Cardiac fibroblast (primary cell): Measurements from ENCODE around the genes KRTAP10-8, KRTAP10-12 and TSPEAR.

DNA sequence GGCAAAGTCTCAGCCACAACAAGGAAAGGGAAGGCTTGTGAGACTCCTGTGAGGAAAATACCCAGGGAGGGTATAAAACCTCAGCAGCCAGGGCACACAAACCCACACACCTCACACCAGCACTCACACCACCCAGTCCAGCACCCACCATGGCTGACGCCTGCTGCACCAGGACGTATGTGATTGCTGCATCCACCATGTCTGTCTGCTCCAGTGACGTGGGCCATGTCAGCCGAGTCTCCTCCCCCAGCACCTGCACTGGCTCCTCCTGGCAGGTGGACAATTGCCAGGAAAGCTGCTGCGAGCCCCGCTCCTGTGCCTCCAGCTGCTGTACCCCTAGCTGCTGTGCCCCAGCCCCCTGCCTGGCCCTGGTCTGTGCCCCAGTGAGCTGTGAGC lies at the start of gene KRTAP10-8:
TSS of gene KRTAP10-8 (plus strand) at position 128 of the 396 bp plus-strand sequence.
- RRBS: no CpG with 5 or more reads among the region's 6 CpGs

DNA sequence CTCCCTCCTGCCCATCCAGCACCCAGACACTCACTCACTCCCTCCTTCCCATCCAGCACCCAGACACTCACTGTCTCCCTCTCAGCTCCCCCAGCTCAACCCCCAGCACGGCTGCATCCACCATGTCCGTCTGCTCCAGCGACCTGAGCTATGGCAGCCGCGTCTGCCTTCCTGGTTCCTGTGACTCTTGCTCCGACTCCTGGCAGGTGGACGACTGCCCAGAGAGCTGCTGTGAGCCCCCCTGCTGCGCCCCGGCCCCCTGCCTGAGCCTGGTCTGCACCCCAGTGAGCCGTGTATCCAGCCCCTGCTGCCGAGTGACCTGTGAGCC lies at the start of gene KRTAP10-12:
TSS of gene KRTAP10-12 (plus strand) at position 93 of the 328 bp plus-strand sequence.
- RRBS: no CpG with 5 or more reads among the region's 11 CpGs

GRCh38 chr21:44711418-44712156 lies at the start of gene TSPEAR:
Gene TSPEAR (minus strand): TSS chr21:44711572.
- RRBS: 3% methylated on average over 3 of the region's 34 CpGs

DNA sequence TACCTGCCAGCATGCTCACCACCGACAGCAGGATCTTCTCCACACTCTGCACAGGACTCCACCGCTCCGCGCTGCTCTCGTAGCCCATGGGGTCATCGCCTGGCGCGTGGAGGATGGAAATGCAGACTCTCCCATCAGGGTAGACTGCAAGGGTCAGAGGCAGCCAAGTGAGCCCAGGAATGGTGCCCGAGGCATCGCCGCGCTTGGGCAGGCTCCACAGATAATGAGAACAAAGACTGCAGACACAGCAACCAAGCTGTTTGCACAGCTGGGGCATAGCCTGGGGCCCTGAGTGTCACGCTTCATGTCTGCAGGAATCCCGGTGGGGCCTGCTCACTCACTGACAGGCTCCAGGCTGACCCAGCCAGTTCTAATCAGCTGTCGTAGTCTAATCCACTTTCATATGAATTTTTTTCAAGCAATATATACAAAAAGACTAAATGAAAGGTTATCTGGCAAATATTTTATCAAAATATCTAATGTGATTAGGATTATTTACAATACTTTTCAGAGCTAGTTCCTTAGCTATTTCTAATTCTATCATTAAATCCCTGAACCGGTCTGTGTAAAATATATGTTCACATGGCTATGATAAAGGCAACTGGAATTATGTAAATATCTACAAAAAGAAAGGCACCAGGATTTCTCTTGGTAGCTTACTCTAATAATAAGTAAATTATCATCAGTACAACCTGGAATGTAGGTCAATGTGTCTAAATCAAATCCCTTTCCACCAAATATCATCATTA lies 27.9 kb downstream of the UBE2G2 start:
- RRBS: no CpG with 5 or more reads among the region's 16 CpGs

- RRBS: no CpG with 5 or more reads among the region's 24 CpGs
Observed at GRCh38 chr21:44850089-44850828, 23.2 kb downstream of the PTTG1IP start.

GRCh38 chr21:44851138-44851866 lies 22.2 kb downstream of the PTTG1IP start:
- RRBS: 80% methylated on average over 3 of the region's 21 CpGs

- RRBS: no CpG with 5 or more reads among the region's 9 CpGs
Observed at GRCh38 chr21:44865870-44866337, 7.6 kb downstream of the PTTG1IP start.

DNA sequence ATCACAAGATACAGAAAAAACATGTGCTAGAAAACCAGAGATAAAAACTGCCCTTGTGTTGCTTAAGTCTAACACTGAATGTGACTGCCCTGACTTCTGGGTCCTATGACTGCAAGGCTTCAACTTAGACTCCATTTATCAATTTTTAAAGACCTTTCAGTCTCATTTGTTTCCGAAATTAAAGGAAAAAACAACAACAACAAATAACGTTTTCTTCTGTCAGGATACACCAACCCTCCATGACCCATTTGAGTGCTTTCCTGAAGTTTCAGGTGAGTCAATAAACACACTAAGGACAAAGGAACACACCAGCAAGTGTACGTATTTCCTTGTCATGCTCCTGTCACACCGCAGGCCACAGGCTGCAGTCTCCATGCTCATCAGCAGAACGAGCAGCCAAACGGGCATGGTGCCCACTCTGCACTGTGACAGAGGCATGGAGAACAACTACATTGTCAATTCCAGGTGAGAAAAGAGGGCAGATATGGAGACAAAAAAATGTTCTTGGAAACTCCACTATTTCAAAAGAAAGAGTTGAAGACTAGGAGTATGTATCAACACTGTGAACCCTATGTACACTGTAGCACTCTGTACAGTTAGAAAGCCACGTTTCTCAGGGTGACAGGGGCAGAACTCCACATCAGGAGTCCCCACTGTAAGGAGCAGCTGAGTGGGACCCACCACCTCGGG lies 2.7 kb downstream of the PTTG1IP start:
- RRBS: no CpG with 5 or more reads among the region's 8 CpGs

GRCh38 chr21:44872451-44873210 lies 859 bp downstream of the PTTG1IP start:
- RRBS: 3% methylated on average over 24 of the region's 47 CpGs

DNA sequence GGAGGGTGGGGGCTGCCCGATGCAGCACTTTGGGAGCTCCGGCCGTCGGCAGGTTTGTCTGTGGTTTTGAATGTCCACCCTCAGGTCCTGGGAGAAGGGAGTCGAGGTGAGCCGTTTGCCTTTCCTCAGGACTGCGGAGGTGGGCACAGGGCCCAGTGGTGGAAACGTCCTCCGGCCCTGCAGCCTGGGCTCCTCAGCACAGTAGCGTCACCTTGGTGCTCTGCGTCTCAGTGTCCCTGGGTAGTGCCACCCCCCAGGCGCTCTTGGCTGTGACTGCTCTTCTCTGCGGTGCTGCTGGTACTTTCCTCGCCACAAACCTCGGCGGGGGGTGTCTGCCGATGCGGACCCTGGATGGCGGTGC lies 14.6 kb downstream of the SLX9 start:
- RRBS: no CpG with 5 or more reads among the region's 19 CpGs

DNA sequence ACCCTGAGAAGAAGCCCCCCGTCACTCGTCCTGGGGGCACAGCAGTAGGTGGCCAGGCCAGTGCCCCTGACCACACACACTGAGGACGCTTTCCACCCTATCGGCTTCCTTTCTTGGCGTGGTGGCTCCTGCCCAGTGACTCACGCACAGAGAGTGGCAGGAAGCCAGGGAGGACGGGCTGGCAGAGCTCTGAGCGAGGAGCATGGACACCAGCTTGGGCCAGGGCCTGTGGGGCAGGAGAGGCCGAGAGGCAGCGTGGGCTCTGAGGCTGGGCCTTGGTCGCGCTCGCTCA lies 61.1 kb downstream of the SLX9 start:
- RRBS: no CpG with 5 or more reads among the region's 13 CpGs

- RRBS: no CpG with 5 or more reads among the region's 9 CpGs
Observed at GRCh38 chr21:45003381-45003920, 63.6 kb downstream of the SLX9 start.

- RRBS: no CpG with 5 or more reads among the region's 25 CpGs
Observed at GRCh38 chr21:45051041-45052019, 23.1 kb upstream of the ADARB1 start.

GRCh38 chr21:45074930-45075222 lies 496 bp downstream of the ADARB1 start:
- RRBS: 1% methylated on average over 31 of the region's 42 CpGs

DNA sequence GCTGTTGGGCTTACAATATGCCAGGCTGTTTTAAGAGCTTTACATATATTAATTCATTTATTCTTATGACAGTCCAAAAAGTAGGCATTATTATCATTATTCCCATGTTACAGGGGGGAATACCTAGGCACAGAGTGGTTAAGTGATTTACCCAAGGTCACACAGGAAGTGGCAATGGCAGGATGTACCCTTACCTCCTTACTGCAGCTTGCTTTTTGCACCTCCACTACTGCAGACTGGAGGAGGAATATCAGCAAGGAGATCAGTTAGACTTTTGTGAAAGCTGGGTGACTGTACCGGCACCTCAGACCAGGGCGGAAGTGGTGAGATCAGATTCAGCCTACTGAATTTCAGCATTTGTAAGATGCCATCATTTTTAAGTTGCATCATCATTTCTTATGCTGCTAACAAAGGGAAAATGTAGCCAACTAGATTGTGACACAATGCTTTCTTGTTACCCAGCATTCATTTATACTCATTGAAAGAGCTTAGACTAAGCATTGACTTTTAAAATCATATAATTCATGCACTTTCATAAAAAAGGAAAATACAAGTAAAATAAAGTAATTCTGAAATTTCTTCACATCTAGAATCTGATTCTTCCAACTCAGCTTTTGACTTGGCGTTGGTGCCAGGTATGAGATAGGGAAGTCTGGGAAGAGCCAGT lies 4.6 kb downstream of the ADARB1 start:
- RRBS: no CpG with 5 or more reads among the region's 3 CpGs

DNA sequence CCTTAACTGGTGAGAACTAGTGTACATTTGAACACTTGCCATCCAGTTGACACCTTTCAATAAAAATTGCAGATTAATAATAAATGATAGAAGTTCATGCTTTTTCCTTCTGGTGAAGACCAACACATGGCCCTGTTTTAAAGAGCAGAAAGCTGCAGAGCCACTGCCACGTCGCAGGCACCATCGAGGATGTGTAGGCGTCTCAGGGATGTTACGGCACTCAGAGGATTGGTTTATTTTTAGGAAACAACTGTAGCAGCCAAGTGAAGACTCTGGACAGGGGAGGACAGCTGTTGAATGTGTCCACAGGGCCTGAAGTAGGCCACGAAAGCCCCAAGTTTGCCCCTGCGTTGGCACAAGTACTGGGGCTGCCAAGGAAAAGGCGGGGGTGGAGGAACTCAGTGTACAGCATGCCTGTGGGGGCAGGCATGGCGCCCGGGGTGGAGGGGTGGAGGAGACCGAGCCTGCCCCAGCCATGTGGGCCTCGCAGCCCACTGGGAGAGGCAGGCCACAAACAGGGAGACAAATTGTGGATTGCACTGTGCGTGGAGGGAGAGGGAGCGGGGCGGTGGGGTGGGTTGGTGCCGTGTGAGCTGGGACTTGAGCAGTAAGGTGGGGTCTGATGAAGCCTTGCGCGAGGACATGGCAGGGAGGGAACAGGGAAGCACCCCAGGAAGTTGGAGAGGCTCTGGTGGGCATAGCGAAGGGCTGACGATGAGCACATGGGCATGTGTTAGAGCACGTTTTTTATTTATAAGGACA lies 89.8 kb downstream of the ADARB1 start:
- RRBS: no CpG with 5 or more reads among the region's 21 CpGs

- RRBS: no CpG with 5 or more reads among the region's 13 CpGs
Observed at GRCh38 chr21:45226771-45227333, 60.8 kb downstream of the POFUT2 start.

GRCh38 chr21:45293324-45294081 lies 5.8 kb upstream of the POFUT2 start:
- RRBS: 42% methylated on average over 2 of the region's 29 CpGs

DNA sequence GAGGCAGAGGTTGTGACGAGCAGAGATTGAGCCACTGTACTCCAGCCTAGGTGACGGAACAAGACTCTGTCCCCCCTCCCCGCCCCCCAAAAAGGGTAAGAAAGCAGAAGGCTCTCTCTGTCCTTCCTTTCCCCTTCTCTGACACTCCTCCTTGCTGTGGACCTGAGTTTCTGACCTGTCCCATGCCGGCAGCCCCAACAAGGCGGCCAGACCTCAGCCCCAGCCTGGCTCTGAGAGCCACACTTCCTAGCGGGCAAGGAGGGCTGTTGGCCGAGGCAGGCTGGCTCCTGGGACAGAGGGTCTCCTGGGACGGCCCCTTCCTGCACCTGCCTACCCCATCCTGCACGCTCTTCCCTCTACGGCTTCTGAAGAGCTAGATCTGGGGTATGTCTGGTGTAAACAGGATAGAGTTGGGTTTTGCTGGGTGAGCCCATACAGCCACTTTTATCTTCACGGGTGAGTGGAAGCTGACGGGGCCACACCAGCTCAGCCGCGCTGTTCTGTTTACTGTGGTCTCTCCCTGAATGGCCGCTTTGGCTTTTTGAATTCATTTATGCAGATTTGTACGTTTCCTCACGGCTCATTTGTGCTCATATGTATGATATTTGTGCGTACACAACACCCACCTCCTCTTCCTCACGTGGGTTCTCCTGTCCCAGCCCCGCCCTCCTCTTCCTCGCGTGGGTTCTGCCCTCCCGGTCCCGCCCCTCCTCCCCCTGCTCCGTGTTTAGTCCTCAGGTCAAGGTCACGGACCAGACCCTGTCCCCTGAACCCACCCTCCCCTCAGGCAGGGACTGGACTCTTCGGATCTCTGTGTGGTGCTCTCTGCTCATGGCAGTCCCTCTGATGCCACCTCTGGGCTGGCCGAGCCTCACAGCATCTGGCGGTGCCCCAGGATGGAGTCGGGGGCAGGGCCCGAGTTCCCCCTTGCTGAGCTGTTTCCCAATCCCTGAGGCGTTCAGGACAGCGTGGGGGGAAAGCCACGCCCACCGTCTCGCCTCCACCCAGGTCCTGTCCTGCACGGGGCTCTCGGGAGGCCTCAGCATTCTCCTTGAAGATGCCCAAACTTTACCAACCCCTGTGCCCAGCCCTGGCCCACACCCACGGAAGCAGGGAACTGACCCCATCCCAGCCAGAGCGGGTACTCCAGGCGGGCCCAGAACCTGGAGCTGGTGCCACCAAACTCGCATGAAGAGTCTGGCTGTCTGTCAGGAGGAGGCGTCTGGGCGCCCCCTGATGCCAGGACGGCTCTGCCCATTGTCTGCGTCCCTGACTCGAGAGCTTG lies 34.8 kb upstream of the POFUT2 start:
- RRBS: no CpG with 5 or more reads among the region's 47 CpGs

GRCh38 chr21:45361325-45361729 lies 43.6 kb upstream of the COL18A1 start:
- RRBS: no CpG with 5 or more reads among the region's 9 CpGs